Osteocyte (in vitro differentiated cells): Measurements from ENCODE around the gene POFUT2.

GRCh38 chr21:44855512-44856859 lies 17.5 kb downstream of the PTTG1IP start:
- PRO-cap = no peak

DNA sequence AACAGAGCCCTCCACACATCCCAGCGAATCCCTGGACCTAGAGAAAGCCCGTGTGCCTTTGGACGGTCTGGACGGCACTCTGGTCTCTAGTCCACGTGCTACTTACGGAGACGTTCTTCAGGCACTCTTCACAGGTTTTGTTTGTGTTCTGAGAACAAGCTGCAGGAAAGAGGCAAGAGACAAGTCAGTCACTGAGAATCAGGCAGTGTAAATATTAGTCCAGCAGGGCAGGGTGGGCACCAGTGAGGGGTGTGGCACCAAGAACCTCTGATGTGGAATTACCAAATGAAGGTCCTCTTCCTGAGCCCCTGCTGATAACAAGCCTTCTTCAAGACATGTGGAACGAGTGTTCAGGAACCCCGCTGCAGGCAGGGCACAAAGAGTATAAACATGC lies 8.2 kb downstream of the PTTG1IP start:
- PRO-cap = no peak

- PRO-cap = no peak
Observed at GRCh38 chr21:44872451-44873210, 859 bp downstream of the PTTG1IP start.

DNA sequence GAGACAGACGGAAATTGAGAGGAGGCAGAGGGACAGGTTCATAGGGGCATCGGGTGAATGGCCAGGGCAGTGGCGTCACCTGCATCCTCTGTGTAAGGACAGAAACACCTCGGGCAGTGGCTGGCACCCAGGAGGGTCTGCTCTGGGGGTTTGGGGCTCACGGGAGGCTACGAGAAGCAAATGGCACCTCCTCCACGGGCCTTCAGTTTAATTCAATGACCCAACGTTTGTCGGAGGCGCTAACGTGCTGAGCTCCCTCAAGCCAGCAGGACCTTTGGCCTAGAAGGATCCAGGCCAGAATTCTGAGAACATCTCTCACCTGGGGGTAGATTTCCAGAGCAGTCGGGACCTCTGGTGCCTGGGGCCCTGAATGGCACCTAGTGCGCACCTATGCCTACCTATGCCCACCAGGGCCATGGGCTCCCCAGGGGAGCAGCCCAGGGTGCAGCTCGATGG lies 20.6 kb upstream of the PTTG1IP start:
- PRO-cap = no peak

GRCh38 chr21:44907212-44907586 lies 13.5 kb downstream of the ITGB2 start:
- PRO-cap = no peak

DNA sequence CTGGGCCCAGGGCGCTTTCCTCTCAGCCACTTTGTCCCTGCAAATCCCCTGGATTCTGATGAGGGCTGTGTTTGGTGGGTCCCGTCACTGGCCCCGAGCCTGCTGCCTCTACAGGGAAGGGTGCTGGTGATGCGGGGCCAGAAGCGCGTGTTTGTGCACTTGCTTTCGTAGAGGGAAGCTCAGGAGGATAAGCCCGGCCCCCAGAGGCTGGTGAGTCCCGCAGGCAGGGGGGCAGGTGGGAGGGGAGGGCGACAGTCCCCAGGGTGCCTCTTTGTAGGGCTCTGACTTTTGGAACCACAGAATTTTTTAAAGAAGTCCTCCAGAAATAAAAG lies 13.1 kb downstream of the ITGB2 start:
- PRO-cap = no peak

- PRO-cap = no peak
Observed at GRCh38 chr21:44947825-44948513, 8.1 kb downstream of the SLX9 start.

DNA sequence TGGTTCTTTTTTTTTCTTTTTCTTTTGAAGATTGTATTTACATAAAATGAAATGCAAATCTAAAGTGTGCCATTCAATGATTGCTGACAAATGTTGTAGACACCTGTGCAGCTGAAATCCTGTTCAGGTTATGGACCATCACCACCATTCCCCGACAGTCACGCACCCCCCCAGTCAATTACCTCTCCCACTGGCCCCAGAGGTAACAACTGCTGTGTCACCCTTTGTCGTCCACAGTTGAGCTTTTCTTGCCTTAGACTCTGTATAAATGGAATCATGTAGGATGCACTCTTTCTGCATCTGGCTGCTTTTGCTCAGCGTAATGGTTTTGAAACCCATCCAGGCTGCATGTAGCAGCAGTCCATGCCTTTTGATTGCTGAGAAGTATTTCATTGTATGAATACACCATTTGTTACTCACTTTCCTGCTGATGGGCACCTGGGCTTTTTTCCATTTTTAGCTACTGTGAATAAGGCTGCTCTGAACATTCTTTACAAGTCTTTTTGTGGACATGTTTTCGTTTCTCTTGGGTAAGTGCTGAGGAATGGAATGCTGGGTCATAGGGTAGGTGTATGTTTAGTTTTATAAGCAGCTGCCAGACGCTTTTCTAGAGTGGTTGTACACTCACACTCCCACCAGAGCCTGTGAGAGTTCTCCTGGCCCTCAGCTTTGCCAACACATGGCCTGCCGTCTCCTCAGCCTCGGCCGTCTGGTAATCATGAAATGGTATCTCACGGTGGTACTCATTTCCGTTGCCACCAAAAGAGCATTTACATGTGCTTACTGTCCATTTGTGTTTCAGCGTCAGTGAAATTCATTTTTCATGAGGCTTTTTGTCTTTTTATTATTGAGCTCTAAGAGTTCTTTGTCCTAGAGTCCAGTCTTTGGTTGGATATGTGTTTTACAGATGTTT lies 22.6 kb downstream of the SLX9 start:
- PRO-cap = unidirectional peak, plus-strand start at position 648 of the sequence

GRCh38 chr21:44994551-44995168 lies 54.8 kb downstream of the SLX9 start:
- PRO-cap = no peak

DNA sequence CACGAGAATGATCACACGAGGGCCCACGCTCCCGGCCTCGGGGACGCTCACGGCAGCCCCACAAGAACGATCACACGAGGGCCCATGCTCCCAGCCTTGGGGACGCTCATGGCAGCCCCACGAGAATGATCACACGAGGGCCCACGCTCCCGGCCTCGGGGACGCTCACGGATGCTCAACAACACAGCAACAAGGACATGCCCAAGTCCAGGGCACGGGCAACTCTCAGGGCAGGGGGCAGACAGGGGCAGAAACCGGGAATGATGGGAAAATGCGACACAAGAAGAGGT lies 20.7 kb downstream of the POFUT2 start:
- PRO-cap = no peak

- PRO-cap = no peak
Observed at GRCh38 chr21:45269743-45270335, 17.9 kb downstream of the POFUT2 start.

- PRO-cap = bidirectional peak, plus-strand start at chr21:45288082, minus-strand start at chr21:45287863
Observed at GRCh38 chr21:45287592-45288219, at the start of gene POFUT2. TSS of gene POFUT2 (minus strand) at chr21:45287895.

DNA sequence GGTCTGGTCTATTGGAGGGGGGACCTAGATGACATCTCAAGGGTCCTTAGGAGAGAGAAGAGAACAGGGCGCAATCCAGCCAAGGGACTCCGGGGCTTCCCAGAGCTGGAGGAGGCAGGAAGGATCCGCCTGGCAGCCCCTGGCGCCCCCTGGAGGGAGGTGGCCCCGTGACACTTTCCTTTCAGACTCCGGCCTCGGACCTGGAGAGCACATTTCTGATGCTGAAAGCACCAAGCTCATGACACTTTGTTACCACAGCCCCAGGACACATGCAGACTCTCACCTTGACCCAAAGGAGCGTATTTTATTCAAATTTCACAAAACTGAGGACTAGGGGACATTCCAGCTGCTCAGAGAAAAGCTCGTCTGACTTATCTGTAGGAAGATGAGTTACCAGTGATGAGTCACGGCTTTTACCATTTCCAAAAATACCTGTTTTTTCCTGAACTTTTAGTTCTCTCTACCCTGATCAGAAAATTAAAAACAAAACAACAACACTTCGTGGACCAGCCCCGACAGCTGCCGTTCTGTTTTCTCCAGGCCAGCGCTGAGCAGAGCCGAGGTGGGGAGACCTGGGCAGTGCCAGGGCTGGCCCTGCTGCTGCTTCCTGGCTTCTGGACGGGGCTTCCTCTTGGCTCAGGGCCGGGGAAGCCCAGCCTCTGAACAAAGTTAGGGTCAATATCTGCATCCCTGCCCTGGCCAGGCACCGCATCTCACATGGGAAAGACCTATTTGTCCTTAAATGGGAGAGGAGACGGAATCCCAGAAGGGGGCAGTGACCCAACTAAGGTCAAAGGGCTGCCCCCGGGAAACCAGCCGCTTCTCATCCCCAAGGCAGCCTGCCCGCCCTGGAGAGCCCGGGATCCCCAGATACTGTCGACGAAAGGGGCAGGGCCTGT lies 21.6 kb upstream of the POFUT2 start:
- PRO-cap = no peak

DNA sequence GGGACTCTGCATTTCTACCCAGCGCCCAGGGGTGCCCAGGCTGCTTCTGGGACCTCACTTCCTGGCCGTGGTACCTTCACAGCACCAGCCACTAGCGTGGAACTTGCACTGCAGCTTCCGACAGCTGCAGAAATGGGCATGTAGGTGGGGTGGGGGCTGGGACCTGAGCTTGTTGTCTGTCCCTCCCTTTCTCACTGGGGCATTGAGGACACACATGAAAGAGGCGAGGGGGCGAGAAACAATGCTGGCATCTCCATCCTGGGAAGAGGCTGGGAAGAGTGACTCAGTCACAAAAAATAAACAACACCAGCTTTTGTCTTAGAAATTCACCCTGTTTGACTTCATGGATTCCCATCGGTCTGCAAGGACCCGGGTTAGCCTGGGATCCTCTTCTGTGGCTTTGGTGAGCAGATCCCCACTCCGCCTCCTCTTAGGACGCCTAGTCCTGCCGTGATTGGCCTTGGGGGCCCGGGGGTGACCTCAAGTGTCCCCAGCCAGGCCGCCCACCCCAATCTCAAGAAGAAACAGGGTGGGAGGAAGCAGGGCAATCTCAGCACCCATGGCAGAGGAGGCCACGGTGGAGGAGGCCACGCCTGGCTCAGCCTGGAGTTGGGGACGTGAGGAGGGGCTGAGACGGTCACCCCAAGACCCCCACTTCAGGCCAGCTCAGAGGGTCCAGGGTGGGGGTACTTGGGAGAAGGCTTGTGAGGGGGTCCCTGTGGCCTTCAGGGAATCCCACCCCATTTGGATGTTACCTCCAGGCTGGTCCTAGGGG lies 29.9 kb upstream of the POFUT2 start:
- PRO-cap = no peak

GRCh38 chr21:45456380-45457107 lies 51.6 kb downstream of the COL18A1 start:
- PRO-cap = no peak

DNA sequence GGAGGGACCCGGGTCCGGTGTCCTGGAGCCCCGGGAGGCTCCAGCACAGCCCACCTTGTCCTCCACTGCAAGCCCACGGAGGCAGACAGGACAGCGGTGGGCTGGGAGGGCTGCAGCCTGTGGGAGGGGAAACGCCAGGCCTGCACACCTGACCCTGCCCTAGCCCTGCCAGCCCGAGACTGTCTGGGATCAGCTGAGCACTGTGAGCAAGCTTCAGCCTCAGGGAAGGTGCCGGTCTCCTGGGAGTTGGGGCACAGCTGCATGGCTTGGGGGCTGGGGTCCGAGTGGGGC lies 53.6 kb downstream of the COL18A1 start:
- PRO-cap = no peak

DNA sequence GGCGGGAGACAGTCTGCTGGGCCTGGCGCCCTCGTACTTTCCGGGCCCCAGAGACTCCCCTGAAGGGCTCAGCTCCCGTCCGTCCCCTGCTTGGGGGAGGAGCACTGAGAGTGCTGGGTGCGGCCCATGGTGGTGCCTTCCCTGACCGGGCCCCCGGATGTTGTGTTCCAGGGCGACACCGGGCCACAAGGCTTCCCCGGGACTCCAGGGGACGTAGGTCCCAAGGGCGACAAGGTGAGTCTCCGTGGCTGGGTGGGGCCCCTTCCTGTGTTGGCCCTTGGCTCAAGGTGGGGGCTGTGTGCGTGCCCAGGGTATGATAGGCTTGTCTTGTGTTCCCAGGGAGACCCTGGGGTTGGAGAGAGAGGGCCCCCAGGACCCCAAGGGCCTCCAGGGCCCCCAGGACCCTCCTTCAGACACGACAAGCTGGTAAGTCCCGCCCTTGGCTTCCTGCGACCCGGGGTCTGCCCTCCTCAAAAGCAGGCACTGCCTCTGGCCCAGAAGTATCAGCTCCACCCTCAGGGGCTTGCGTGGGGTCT lies 62.4 kb downstream of the SLC19A1 start:
- PRO-cap = no peak

DNA sequence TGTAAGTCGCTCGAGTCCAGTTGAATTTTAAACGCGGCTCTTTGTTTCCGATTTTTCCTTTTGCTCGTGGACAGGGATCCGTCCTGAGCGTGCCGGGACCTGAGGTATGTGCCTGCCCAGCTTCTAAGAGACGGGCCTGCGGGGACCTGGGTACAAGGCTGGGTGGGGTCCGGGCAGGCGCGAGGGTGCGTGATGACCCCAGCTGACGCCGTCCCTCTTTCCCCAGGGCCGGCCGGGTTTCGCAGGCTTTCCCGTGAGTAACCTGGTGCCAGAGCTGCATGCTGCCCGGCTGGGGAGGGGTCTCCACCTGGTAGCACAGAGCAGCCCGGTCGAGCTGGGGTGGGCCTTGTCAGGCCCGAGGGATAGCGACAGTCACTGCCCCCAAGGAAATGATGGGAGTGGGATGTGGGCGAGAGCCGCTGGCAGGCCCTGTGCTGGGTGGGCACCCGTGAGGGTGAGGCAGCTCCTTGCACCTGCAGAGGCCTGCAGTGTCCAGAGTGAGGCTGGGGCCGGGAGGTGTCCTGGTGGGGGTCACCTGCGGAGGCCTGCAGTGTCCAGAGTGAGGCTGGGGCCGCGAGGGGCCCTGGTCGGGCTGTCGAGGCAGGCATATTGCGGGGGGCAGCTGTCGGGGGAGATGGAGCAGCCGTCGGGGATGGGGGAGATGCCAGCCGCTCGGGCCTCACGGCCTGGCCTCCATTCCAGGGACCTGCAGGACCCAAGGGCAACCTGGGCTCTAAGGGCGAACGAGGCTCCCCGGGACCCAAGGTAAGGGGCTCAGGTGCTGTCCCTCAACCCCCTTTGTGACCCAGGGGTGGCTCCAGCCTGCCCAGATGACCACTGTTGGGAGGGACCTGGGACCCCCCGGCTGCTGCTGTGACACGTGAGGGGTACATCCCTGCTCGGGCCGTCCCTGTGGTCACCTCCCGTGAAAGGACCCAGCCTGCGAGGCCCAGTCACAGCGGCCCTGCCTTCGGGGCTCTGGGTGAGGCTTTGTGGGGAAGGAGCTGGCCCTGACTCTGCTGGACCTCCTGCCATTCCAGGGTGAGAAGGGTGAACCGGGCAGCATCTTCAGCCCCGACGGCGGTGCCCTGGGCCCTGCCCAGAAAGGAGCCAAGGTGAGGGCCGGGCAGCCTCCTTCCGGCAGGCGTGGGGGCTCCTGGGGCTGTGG lies 49.4 kb downstream of the SLC19A1 start:
- PRO-cap = no peak

DNA sequence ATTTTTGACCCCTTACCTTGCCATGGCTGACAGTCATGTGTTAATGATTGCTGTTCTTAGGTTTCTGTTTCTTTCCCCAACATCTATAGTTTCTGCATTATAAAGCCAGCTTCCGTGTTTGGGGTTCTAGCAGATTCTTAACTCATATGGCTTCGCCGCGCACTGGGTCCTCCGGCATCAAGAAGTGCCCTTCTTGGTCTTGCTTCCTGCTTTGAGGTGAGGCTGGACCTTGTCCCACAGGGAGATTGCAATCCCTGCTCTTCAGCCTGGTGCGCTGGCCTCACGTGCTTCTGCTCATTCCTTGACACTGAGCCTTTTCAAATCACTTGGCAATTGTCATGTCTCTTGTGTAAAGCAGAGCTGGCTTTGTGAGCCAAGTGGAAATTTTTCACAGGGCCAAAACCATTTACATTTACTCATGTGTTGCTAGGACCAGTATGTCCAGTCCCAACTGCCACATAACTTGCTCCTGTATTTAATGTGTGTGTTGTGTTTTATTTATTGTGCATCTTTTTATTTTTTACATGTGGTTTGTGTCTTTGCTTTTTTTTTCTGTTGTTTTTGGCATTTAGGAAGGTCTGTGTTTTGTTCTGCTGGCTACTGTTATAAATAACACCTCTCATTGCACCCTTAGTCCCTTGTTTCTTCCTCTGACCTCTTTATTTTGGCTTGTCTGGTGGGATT lies 134.9 kb upstream of the COL6A1 start:
- PRO-cap = no peak

DNA sequence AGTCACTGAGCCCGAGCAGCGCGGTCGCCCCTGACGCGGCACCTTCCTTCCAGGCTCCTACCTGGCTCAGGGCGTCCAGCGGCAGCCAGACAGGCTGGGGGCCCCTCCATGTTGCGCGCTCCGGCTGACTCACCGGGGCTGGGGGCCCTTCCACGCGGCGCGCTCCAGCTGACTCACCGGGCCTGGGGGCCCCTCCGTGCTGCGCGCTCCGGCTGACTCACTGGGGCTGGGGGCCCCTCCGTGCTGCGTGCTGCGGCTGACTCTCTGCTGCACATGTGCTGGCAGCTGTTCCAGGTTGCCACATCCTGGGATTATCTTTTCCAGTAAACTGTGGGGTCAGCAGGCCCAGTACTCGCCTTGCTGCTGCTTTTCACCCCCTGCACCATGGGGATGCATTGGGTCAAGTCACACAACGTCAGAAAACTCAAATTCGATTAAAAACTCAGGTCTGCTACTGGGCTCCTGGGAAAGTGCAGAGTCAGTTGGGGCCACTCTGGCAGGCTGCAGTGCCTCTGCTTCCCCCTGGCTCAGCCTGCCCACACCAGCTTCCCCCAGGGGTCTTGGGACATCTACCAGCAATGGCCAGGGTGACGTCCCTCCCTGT lies 106.4 kb upstream of the COL6A1 start:
- PRO-cap = no peak